ENCODE data around the gene FXYD5.

- PRO-cap = no peak
These were observed 1.4 kb downstream of the HPN start for GRCh38 chr19:35042837-35043346.

- PRO-cap = no peak
These were observed 2.9 kb downstream of the HPN start for GRCh38 chr19:35043970-35045335.

- PRO-cap = no peak
These were observed 22.1 kb downstream of the HPN start for GRCh38 chr19:35063627-35063925.

DNA sequence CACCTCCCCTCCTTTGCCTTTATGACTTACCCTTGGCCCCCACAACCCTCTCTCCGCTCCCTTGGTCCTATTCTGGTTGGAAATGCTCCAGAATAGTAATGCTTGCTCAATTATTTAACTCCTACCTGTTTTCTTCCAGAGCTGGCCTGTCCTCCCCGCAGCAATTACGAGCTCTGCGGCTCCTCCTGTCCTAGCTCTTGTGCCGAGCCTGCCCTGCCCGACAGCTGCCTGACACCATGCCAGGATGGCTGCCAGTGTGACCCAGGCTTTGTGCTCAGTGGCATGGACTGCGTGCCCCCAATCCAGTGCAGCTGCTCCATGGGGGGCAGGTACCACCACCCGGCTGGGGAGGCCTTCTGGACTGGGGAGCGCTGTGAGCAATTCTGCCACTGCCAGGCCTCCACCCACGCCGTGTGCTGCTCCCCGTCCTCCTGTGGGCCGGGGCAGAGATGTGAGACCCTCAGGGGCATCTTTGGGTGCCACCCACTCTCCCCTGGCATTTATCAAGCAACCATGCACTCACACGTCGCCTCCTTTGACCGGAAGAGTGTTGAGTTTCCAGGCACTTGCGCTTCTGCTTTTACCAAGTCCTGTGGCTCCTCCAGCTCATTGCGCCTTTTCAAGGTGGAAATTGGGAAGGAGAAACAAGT lies 9.4 kb upstream of the FXYD3 start:
- PRO-cap = no peak

DNA sequence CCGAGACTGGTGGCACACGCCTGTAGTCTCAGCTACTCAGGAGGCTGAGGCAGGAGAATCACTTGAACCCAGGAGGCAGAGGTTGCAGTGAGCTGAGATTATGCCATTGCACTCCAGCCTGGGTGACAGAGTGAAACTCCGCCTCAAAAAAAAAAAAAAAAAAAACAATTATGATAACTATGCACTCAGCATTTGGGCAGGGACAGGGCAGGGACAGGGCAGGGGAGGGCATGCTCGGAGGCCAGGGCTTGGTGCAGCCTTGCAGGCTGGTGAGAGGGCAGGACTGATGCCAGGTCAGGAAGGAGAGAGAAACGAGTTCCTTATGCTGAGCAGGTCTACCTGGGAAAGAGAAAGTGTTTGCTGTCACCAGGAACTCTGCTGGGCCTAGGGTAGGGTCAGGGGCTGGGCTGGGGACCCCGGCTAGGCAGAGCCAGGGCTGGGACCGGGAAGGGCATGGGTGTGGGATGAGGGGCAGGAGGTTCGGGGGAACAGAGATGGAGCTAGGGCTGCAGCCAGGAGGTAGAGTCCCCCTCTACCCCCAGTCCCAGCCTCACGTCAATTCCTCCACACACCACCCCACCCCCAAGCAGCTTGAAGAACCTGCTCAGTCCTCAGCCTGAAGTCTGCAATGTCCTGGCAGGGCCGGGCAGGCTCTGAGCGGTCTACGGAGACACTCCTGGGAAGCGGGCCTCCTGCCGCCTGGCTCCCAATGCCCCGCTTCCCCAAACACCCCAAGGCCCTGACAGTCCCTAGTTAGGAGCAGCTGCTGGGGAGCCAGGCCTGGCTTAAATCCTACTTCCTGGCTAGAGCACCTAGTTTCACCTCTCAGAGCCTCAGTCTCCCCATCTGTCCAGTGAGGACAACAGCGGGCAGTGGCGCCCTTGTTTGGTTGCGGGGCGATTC lies 2.8 kb downstream of the FXYD3 start:
- PRO-cap = no peak

DNA sequence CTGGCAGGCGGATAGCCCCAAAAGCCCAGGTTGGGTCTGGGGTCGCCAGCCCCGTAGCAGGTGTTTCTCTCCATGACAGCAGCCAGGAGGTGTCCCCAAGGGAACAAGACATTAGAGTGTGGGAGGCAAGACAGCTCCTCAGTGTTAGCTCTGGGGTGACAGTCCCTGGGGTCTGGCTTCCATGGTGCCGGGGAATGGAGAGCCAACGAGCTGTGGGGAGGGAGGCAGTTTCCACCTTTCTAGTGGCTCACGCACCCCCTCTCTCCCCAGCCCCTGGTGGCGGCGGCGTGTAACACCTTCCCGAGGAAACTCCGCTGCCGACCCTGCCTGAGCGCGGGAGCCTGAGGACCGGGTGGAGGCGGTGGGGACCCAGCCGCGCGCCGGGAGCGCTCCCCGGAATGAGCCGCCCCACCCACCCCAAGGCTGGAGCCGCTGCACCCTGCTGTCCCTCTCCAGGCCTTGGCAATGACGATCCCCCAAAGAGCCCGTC lies 866 bp upstream of the FXYD5 start:
- PRO-cap = unidirectional peak, plus-strand start at position 314 of the sequence

DNA sequence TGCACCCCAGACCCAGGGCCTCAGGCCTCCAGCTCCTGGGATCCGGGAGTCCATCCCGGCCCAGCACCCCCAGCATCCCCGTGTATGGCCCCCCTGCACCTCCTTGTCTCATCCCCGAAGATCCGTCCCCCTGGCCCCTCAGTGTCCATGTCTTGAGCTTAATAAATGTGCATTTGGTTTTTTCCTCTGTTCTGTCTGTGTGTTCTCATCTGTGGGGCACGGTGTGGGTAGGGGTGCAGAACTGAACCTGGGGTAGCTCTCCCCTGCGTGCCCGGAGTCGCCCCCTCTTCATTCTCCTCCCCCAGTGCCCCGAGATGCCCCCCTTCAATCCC lies 455 bp upstream of the FXYD5 start:
- PRO-cap = no peak

GRCh38 chr19:35154507-35155032 lies at the start of gene FXYD5:
Gene FXYD5 (plus strand): TSS chr19:35154735.
- PRO-cap = bidirectional peak, plus-strand start at chr19:35154732, minus-strand start at chr19:35154660

- PRO-cap = no peak
These were observed 17.9 kb downstream of the FAM187B start for GRCh38 chr19:35210596-35211118.

DNA sequence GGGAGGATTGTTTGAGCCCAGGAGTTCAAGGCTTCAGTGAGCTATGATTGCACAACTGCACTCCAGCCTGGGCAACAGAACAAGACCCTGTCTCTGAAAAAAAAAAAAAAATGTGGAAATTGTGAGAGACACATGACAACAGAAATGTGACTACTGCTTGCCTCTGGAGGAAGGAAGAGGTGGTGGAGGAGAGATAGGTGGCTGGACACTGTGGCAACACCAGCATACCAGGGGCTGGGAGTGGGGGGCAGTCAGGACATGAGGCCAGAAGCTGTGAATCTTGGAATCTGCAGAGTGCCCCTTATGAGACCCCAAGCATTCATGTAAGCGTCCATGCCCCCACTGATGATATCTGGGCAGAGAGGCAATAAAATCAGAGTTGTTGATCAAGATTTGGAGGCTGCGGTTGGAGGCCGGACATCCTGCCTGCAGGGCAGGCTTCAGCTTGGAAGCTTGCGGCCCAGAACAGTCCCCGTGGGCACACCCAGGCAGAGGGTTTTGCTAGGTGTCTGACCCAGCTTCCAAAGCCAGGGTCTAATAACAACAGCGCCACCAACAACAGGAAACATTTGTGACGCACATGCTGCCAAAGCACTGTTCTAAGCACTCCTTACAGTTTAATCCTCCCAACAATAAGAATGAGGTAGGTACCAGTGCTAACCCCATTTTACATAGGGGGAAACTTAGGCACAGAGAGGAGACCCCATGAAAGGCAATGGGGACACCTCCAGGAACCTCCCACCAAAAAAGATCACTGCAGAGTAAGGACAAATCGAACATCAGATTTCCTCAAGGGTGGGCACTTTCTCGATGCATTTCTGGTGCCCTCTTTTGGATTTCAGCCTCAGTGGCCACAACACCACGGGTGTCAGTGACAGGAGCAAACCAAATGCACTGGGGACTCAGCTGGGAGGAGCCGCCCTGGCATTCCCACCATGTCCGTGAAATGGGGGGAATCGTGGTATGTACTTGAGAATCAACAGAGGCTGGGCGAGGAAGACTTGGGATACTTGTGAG lies 16.7 kb downstream of the FAM187B start:
- PRO-cap = no peak

- PRO-cap = no peak
These were observed 8.4 kb downstream of the LSR start for GRCh38 chr19:35257198-35257697.

DNA sequence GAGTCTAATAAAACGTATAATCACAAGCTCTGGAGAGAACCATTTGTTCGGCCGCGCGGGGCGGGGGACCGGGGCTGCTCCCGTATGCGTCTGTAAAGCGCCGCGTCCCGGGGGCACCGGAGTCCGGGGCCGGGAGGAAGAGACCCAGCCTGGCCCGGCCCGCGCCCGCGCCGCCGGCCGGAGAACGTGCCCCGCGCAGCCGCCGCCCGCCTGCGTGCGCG lies 913 bp upstream of the USF2 start:
- PRO-cap = bidirectional peak, plus-strand start outside the sequence, minus-strand start at position 188 of the sequence

GRCh38 chr19:35270962-35271373 lies 2.2 kb downstream of the USF2 start:
- PRO-cap = no peak

GRCh38 chr19:35281018-35281218 lies 1.4 kb upstream of the HAMP start:
- PRO-cap = no peak

DNA sequence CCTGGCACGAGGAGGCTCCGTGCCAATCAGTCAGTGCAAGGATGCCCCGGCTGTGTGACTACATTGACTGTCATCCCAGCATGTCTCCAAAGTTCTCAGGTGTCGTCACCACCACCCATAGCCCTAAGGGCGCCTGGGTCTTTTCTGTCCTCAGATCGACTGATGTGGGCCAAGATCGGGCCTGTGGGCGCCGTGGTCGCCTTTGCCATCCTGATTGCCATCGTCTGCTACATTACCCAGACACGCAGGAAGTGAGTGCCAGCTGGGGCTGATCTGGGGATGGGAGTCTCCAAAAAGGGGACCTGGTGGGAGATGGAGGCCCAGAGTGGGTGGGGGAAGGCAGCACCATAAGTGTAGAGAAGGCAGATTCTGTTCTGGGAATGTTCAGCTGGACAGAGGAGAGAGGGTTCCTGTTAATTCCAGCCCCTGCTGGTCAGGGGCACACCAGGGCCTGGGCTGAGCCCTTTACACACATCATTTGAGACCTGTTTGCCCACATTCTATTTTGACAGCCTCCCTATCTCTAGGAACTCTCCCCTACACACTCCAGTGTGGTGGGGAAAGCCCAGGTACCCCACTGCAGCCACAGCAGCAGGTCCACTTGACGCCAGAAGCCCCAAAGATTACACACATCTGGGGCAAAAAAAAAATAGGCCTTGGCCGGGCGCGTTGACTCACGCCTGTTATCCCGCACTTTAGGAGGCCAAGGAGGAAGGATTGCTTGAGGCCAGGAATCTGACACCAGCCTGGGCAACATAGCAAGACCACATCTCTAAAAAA lies 18.4 kb upstream of the CD22 start:
- PRO-cap = no peak

- PRO-cap = no peak
These were observed 10.1 kb upstream of the CD22 start for GRCh38 chr19:35318591-35319564.

DNA sequence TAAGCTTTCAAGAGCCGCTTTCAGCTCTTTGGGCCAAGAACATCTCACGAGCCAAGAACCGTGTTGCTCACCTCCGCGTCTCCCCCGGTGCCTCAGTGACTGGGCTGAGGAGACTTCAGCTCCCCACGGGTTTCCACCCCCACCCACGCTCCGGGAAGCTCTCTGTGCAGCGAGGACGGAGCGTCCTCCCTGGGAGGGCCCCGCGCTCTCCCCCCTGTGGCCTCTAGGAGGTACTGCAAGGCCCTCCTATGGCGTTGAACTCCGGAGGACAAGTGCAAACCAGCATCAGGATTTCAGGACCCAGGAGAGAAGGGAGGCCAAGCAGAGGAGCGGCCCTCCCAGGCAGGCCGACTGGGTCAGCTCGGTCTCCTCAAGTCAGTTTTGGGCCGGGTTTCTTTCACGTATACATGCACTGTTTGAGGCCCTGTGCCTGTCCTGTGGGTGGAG lies 5.1 kb upstream of the KRTDAP start:
- PRO-cap = no peak

DNA sequence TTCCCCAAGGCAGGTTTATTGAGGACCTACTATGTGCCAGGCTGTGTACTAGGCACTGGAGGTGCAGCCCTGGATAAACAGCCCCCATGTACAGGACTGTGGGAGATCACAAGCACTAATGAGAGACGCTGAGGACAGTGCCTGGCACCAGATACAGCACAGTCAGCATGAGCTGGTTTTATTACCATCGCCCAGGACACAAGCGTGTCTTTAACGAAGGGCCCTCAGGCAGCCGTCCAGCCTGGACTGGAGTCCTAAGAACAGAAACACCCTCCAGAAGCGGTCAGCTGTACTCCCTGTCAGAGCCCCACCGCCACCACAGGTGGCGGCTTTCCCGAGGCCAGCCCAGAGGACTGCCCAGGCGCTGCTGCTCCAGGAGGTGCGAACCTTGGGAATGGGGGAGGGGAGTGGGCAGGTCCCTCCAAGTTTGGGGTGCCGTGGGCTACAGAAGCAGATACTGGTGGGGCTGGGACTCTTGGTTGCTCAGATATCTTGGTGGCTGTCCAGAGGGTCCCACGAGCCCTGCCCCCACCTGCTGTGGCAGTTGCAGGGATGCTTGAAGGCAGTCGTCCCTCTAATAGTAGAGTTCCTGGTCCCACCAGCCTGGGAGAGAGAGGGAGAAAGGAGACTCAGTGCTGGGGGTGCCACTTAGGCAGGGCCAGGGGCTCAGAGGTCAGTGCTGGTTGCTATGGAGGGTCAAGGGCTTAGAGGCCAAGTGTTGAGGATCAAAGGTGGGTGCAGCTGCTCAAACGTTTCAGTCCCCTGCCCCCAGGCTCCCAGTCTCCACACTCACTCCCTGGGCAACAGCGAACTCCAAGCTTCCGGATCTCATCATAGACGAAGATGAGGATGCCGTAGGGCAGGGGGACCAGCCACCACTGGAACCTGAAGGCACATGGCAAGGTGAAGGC lies 4.9 kb downstream of the TMEM147 start:
- PRO-cap = no peak

DNA sequence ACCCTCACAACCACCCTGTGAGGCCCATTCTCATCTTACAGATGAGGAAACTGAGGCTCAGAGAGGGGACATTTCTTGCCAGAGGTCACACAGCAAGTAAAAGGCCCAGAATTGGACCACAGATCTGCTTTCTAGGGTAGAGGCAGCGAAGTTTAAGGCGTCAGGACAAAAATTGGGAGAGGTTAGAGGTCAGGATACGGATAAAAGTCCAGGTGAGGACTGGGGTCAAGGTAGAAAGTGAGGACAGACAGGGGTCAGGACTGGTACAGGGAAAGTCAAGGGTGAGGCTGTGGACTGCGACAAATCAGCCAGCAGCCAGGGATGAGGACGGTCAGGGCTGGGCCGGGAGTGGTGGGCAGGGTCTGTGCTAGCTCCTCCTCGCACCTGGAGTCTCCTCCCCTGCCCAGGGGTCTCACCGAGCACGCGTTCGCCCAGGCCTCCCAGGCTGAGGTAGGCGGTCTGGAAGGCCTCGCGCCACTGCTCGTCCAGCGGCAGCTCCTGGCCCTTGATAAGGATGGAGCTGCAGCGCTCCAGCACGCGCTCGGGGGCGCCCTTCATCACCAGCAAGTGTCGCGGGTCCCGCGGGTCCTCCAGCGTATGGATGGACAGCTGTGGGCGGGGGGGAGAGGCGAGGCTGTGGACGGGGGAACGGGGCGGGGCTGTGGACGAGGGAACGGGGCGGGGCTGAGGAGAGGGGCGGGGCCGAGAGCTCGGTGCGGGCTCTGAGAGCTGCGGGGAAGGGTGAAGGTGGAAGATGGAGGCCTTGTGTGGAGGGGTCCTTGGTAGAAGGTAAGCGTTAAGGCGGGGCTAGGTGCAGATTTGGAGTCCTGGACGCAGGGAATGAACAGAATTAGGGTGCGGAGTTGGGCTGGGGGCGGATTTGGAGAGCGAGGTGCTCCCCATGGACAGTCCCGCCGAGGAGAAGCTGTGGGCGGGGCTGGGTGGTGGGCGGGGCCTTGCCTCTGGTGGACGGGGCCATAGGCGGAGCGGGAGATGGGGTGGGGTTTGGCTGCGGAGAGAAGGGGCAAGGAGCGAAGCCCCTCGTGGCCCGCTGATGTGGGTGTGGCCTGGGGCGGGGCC lies 5.9 kb downstream of the ATP4A start:
- PRO-cap = no peak

- PRO-cap = no peak
These were observed 5.7 kb upstream of the RBM42 start for GRCh38 chr19:35623008-35623631.